Measurements from ENCODE around the genes SLC22A2 and LPA.

- RRBS, result no CpG with 5 or more reads among the region's 11 CpGs
Observed at GRCh38 chr6:160055490-160056282, 65.9 kb upstream of the SLC22A1 start.

DNA sequence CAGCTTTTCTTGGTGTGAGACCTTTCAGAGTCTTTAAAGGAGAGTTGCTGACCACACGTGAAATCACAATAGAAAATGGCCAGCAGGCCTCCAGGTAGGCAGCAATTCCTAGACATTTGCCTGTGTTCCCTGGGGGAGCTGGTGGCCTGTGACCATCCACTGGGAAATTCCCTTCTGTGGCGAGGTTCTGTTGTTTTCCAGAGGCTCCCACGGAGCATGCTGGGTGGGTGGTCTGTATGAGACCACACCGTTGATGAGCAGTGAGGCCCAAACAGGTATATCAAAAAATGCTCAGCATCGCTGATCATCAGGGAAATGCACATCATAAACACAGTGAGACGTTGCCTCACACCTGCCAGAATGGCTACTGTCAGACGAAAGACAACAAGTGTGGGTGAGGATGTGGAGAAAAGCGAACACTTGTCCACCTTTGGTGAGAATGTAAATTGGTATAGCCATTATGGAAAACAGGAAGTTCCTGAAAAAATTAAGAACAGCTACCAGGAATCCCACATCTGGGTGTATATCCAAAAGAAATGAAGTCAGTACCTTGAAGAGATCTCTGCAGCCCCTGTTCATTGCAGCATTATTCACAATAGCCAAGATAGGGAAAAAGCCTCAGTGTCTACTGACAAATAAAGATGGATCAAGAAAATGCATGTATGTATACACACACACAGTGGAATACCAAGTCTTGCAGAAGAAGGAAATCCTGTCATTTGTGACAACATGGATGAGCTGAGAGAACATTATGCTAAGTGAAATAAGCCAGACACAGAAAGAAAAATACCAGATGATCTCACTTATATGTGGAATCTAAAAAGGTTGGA lies 11.4 kb upstream of the SLC22A1 start:
- RRBS, result no CpG with 5 or more reads among the region's 8 CpGs

GRCh38 chr6:160139449-160140190 lies 18.0 kb downstream of the SLC22A1 start:
- RRBS, result no CpG with 5 or more reads among the region's 17 CpGs

DNA sequence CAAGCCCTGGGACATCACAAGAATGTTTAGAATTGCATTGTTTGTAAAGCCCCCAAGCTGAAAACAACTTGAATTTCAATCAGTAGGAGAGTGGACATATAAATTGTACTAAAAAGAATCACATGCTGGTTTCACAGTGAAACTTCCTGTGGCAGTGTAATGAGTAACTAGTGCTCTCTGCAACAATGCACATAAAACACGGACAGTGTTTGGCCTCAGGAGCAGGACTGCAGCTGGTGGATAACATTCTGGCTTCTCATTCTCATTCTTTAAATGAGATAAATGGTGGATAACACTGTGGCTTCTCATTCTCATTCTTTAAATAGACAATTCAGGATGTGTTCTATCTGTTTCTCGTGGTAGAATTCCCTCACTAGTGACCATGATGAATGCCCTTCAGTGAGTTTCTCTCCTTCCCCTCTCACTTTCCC lies 60.0 kb downstream of the SLC22A2 start:
- RRBS, result no CpG with 5 or more reads among the region's 2 CpGs

- RRBS, result no CpG with 5 or more reads among the region's 20 CpGs
Observed at GRCh38 chr6:160258707-160259248, at the start of gene SLC22A2. Gene SLC22A2, minus strand, starts transcription at chr6:160258821.

DNA sequence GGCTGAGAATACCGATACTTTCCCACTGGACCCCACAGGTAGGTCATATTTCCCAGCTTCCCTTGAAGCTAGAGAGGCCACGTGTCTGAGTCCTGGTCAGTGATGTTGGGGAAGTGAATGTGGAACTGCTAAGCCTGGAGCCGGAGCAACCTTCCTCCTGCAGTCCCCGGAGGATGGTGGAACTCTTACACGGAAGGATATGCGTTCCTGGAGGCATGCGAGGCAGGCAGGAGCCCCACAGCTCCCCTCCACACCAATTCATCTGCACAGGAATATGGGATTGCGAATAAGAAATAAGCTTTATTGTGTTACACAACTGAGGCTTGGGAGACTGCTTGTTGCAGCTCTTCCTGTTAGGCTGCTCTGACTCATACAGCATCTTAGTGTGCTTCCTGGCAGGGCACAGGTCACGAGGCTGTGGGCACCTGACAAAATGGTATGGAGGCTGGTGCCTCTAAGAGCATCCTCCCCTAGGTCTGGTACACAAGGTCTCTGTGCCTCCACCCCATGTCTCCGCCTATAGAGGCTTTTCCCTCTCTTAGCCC lies 6.7 kb downstream of the SLC22A3 start:
- RRBS, result no CpG with 5 or more reads among the region's 10 CpGs

GRCh38 chr6:160664155-160664656 lies at the start of gene LPA:
Gene LPA, minus strand, starts transcription at chr6:160664275.
- RRBS, result no CpG with 5 or more reads among the region's 1 CpG

GRCh38 chr6:160930339-160931618 lies 60.8 kb upstream of the MAP3K4 start:
- RRBS, result 2% methylated on average over 5 of the region's 57 CpGs

DNA sequence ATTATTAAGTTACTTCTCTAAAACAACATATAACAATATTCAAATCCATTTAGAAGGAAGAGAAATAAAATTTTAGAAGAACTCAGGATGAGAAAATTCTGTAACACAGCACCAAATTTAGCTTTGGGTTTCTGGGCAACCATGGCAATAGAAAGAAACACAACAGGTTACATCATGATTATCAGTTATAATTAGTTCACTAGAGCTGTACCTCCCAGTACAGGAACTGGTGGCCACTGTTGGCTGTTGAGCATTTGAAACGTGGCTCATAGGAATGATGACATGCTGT lies 23.8 kb upstream of the MAP3K4 start:
- RRBS, result no CpG with 5 or more reads among the region's 1 CpG

DNA sequence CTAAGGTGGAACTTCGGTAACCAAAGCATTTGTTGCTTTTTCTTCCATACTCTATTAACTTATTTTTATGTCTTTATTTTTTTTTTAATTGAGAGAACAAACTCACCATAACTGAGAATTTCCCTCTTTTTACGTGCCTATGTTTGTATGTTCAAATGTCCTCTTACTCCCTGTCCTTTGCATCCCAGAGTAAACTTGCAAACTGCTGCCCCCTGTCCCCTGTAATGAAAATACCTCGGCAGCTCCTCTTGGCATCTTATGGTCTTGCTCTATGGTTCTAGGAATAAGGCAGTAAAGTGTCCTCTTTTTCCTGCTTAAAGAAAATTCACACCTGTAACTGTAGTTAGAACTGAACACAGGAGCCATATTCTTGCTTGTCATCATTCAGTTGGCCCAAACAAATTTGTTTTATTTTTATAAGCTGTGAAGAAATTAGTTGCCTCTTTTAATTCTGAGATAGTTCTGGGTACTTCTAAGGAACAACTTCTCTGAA lies 1.2 kb downstream of the MAP3K4 start:
- RRBS, result no CpG with 5 or more reads among the region's 3 CpGs

GRCh38 chr6:161011516-161012030 lies 20.0 kb downstream of the MAP3K4 start:
- RRBS, result no CpG with 5 or more reads among the region's 3 CpGs

GRCh38 chr6:161068978-161070053 lies 77.7 kb downstream of the MAP3K4 start:
- RRBS, result no CpG with 5 or more reads among the region's 16 CpGs

GRCh38 chr6:161070338-161071254 lies 79.0 kb downstream of the MAP3K4 start:
- RRBS, result no CpG with 5 or more reads among the region's 8 CpGs

- RRBS, result no CpG with 5 or more reads among the region's 5 CpGs
Observed at GRCh38 chr6:161077945-161078741, 86.6 kb downstream of the MAP3K4 start.

- RRBS, result no CpG with 5 or more reads among the region's 6 CpGs
Observed at GRCh38 chr6:161194285-161194866, 79.5 kb downstream of the AGPAT4 start.

DNA sequence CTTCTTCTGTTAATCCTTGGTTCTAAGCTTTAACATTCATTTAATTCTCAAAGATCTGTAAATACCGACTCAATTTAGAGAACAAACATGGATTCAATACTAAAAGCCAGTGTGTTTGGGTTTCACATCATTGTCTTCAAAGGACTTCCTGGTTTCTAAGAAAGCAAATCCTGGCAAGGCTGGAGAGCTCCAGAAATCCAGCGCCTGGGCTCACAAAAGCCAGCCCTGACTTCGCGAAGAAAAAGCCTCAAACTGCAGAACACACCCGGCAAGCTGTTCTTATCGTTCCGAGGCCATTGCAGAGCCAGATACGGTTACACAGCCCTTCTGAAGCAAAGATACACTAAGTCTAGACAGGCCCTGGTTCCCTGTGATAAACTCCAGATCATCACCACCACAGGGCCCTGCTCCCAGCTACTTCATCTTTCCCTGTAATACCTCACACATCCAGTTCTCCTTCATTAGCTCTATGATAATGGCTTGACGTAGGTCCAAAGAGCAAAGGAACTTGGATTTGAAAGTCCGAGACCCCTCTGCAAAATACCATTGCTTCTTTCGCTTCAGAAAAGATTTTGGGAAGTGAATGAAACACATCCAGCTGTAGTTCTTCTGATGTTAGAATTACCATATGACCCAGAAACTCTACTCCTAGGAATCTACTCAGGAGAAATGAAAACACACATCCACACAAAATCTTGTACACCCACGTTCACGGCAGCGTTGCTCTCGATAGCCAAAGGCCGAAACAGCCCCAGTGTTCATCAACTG lies 19.0 kb downstream of the AGPAT4 start:
- RRBS, result no CpG with 5 or more reads among the region's 16 CpGs

DNA sequence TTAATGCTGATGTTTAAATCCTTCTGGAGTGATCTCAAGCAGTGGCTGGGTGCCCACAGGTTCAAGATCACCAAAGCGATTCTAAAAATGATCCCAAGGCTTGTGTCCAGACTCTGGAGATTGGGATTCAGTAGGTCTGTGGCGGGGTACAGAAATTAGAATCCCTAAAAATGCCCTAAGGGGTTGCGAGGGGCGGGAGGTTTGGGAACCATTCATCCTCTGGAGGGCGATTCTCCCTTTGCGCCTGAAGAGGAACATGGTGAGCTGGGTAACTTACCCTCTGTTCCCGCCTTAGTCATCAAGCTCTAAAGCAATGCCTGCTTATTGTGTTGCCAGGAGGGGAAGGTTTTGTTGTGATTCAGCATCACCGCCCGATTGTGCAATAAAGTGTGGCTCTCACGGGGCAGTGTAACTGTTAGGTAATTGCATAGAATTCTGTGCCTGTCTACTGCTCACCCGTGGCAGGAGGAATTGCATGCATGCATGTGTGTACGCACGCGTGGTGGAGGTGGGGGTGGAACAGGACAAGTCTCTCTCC lies 95.4 kb upstream of the AGPAT4 start:
- RRBS, result no CpG with 5 or more reads among the region's 14 CpGs

GRCh38 chr6:161406583-161407044 lies 132.8 kb upstream of the AGPAT4 start:
- RRBS, result no CpG with 5 or more reads among the region's 7 CpGs

DNA sequence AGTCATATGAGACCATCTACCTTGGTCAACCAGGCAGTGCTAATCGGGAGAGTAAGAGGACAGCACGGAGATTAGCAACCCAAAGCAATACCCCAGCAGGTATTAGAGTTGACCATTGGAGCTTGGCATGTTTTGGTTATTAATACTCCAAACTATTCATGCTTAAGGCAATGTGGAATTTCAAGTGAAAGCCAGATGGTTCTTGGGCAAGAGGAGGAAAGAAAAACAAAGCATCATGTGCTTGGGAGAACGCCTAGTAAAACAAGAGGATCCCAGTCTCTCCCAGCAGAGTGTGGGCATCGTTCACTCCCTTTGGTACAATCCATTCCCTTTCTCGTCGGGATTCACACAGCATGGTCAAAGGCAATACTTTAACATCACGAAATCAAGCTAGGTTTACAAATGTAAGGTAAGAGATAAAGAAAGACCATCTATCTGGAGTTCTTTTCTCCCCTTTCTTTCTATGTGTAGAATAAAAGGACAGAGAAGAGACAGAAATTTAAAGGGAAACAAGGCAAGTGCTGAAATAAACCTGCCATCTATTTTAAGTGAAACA lies 349.8 kb downstream of the PRKN start:
- RRBS, result no CpG with 5 or more reads among the region's 7 CpGs

DNA sequence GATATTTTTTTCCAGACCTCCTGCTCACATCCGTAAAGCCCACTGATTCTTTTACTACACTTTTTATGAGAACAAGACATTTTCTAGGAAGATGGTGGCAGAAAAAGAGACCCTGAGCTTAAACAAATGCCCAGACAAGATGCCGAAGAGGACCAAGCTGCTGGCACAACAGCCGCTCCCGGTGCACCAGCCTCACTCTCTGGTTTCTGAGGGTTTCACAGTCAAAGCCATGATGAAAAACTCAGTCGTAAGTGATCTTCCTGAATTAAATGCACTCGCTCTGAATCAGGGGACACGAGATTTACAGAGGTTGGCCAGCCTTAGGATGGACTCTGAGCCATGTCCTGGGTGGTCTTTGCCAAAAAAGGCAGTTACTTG lies 360 bp downstream of the PACRG start:
- RRBS, result no CpG with 5 or more reads among the region's 7 CpGs

Measured in non-pigmented ciliary epithelial cell (primary cell).